Bronchus fibroblast of lung (primary cell): ENCODE measurements around the gene SYT16.

DNA sequence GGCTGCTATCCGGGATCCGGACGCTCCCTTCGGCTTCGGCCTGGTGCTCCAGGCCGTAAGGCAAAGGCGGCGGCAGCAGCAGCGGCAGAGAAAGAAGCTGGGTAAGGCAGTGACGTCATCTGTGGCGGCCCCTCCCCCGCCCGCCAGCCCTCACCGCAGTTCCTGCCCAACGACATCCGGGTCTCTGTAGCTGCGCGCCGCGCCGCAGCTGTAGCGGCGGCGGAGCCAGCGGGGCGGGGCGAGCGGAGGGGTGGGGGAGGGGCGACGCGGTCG lies 163 bp upstream of the PPM1A start:
- RAMPAGE, long total RNA, result no peak

DNA sequence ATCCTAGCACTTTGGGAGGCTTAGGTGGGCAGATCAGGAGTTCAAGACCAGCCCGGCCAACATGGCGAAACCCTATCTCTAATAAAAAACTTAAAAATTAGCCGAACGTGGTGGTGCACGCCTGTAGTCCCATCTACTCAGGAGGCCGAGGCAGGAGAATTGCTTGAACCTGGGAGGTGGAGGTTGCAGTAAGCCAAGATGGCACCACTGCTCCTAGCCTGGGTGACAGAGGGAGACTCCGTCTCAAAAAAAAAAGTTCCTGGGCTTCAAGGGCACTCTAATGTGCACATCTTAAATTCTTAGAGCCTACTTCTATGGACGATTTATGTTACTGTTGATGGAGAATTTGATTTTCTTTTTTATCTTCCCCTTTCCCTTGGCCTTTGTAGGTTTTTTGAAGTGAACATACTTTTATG lies 14.0 kb downstream of the PPM1A start:
- RAMPAGE, long total RNA, result no peak

- RAMPAGE, long total RNA, result no peak
Measured at GRCh38 chr14:60637021-60637630, 12.2 kb downstream of the SIX1 start.

DNA sequence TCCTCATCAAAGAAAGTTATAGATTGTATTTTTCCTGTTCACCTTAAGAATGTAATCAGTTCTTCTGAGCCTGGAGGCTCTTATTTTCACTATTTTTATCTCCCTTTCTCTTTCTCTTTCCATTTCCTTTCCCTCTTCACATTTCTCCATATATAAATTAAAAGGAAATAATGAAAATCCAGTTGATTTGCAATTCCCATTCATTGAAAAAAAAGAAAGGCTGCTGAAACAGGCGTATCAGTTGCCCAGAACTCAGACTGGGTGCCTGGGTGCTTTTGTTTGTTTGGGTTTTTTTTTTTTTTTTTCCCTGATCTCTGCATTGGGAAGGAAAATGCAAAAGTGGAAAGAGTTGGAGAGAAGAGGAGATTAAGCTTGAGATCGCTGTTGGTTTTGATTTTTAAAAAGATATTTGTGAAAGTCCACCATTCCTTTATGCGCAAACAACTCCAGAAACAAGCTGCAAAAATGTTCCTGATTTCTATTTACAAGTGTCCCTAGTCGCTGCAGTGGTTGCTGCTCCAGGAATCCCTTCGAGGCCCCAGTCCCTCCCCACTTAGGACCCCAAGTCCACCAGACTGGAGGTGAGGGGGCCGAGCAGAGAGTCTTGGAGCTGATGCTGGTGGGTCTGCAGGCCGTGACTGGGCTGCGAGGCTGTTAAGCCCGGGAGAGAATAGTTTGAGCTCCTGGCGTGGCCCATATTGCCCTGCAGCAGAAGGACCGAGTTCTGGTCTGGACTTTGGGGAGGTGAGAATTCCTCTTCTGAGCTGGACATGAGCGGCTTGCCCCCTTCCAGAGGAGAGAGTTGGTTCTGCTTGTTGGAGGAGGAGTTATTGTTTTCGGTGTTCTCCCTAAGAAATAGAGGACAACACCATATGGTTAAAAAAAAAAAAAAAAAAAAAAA lies 3.3 kb downstream of the SIX1 start:
- RAMPAGE, long total RNA, result no peak

GRCh38 chr14:60646631-60646833 lies 2.7 kb downstream of the SIX1 start:
- RAMPAGE, long total RNA, result no peak

GRCh38 chr14:60813027-60813615 lies 78.6 kb downstream of the MNAT1 start:
- RAMPAGE, long total RNA, result no peak

GRCh38 chr14:61279280-61279865 lies 1.8 kb downstream of the TMEM30B start:
- RAMPAGE, long total RNA, result no peak

- RAMPAGE, long total RNA, result no peak
Measured at GRCh38 chr14:61334774-61335423, 13.5 kb downstream of the PRKCH start.

GRCh38 chr14:61343790-61344731 lies 22.7 kb downstream of the PRKCH start:
- RAMPAGE, long total RNA, result no peak

DNA sequence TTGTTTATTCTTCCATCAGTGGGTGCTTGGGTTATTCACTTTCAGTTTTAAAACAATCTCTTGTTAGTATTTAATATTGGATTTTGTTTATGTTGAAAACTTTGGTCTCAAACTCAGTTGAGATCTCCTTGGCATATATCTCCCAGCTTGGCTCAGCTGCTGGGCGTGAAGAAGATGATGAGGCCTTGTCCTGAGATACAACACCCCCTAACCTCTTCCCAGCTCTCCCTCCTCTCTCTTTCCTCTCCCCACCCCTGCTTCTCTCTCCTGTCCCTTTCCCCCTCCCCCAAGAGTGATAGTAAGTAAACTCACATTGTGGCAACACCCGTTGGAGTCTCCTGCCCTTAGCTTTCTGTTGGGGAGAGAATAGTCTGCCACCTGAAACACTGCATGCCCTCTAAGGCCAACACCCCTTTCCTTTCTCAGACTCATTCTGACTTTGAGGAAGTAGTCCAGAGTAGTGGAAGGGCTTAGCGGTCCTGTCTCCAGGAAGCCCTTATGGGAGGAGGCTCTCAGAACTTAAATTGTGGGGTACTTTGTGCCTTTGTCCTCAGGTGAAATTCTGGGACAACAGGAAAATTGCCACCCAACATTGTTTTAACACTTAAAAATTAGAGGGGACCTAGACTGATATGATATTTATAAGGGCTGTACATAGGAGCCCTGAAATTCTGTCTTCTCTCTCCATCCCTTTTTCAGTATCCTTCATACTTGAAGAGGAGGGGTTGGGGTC lies 95.2 kb downstream of the PRKCH start:
- RAMPAGE, long total RNA, result no peak

GRCh38 chr14:61478154-61478534 lies 156.8 kb downstream of the PRKCH start:
- RAMPAGE, long total RNA, result no peak

DNA sequence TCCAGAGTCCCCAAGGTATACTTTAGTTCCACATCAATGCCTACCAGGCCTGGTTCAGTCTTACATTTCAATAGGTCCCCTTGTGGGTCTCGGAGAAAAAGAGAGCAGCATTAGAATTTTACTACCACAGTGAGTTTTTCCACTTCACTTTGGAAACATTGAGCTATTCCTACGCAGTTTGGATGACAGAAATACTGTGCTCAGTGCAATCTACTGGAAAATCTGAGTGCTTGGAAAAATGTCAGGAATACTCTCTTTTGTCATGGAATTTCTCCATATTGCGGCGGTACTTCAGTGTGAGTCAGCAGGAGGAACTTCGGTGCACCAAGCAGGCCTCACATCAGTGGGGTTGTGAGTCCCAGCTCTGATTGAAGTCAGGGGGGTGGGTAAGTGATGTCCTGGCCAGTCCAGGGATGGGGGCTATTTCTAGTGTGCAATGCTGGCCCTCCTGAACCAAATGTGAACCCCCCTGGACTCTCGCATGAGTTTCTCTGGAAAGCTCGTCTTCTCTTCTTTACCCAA lies 184.7 kb downstream of the PRKCH start:
- RAMPAGE, long total RNA, result no peak

GRCh38 chr14:61567958-61569315 lies 126.9 kb upstream of the HIF1A start:
- RAMPAGE, long total RNA, result no peak

DNA sequence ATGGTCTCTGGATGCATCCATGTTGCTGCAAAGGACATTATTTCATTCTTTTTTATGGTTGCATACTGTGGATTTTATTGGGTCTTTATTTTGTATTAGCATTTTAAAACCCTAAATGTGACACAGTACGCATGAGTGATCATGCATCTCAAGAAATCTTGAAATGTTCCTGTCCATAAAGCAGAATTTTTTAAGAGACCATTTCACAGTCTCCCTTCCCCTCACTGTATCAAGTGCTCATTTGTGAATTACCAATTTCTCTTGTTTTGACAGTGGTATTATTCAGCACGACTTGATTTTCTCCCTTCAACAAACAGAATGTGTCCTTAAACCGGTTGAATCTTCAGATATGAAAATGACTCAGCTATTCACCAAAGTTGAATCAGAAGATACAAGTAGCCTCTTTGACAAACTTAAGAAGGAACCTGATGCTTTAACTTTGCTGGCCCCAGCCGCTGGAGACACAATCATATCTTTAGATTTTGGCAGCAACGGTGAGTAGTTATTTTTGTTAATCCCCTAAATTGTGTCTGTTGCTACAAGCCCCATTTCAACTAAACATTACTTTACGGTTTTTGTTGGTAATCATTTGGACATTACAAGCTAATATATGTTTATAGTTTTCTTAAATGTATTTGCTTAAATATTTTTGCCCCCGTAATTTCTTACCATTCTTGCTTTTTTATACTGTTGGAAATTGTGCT lies 25.5 kb upstream of the SNAPC1 start:
- RAMPAGE, long total RNA, result no peak

DNA sequence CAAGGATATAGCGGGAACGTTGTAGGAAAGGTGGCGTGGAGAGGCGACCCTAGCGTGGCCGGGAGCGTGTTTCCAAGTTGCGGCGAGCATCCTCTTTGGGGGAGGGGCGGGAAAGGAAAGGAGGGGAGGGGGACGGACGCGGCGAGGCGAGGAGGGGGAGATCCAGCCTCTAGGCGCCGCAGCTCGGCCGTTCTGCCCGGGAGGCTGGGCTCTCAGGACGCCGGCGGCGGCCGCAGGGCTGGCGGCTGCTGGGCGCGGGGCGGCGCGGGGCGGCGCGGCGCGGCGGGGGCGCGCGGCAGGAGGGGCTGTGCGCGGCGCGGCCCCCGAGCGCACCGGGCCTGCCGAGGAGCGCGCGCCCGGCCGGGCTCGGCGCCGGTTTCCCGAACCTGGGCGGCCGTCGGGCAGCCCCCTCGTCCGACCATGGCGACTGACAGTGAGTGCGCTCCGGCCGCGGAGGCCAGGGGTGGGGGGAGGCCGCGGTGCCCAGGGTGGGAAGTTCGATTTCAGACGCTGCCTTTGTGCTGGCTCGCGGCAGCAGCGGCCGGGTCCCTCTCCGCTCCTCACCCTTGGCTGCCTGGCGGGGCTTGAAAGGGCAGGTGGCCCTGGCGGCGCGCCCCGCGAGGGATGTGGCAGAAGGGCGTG lies at the start of gene SYT16:
SYT16 (plus strand) TSS at position 326 of the 642 bp plus-strand sequence.
- RAMPAGE, long total RNA, result no peak

DNA sequence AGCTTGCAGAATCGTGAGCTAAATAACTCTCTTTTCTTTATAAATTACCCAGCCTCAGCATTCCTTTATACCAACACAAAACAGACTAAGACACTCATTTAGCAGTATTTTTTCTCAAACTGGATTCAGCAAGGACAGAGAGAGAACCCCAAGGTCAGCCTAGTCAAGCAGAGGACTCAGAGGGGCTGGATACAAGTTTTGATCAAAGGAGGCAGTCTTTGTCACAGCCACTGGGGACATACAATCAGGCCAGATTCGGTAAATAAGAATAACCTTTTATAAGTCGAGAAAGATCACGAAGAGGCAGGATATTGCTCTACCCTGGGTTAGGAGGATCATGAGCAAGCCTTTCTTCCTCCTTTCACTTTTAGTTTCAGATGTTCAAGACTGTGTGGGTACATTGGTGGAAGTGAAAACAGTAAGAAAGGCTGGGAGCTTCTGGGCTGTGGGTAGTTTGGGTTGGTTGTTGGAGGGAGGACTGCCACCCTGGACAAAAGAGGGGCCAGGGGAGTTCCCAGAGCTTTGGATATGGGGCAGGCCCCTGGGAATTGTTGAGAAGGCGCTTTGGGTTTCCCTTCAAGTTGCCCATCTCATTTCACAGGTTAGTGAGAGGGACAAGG lies 77.4 kb downstream of the SYT16 start:
- RAMPAGE, long total RNA, result no peak

GRCh38 chr14:63424008-63424478 lies 105.3 kb upstream of the GPHB5 start:
- RAMPAGE, long total RNA, result no peak

DNA sequence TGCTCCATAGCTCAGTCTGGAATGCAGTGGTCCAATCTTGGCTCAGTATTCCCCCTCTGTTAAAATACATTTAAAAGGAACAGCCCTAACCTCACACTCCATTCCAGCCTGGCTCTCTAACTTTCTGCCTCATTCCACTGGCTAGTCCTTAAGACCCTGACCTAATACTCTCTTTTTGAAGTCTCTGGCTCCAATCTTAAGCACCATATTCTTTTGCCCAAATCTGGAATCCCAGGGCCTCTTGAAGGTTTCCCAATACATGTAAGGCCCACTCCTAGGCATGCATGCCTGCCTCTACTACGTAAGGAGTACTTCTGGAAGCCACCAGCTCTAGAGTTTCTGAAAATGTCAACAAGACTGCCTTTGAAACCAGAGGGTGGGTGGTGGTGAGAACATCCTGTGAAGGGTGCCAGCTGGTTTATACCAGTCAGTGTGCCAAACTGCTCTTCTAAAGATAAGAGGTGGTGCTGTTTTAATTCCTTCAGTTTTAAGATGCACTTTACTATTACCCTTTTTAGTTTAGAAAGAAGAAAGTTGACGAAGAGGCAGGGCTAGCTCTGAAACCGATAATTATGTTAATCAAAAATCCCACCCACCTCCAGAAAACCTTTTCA lies 8.6 kb upstream of the WDR89 start:
- RAMPAGE, long total RNA, result no peak

GRCh38 chr14:63759542-63759826 lies 31.6 kb upstream of the SGPP1 start:
- RAMPAGE, long total RNA, result no peak

DNA sequence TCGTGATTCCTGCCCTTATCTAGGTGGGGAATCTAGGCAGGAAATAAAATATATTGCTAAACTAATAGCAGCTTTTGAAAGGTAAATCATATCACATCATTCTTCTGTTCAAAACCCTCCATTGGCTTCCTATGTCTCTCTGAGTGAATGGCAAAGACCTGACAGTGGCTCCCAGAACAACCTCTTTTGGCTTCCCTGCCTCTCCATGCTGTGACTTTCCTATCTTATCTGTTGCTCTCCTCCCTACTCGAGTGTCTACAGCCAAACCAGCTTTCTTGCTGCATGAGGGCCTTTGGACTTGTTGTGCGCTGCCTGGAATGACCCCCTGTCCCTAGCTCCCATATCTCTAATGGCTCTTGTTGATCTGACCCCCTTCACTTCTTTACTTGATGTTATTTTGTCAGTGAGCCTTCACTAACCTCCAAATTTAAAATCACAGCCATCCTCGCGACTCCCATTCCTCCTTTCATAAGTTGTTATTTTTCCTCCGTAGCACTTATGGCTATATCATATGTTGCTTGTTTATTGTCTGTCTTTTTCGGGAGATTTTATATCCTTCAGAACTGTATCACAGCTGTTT lies 2.5 kb downstream of the SYNE2 start:
- RAMPAGE, long total RNA, result no peak